Subcutaneous preadipocyte (primary cell): ENCODE measurements around the gene SPACA6.

DNA sequence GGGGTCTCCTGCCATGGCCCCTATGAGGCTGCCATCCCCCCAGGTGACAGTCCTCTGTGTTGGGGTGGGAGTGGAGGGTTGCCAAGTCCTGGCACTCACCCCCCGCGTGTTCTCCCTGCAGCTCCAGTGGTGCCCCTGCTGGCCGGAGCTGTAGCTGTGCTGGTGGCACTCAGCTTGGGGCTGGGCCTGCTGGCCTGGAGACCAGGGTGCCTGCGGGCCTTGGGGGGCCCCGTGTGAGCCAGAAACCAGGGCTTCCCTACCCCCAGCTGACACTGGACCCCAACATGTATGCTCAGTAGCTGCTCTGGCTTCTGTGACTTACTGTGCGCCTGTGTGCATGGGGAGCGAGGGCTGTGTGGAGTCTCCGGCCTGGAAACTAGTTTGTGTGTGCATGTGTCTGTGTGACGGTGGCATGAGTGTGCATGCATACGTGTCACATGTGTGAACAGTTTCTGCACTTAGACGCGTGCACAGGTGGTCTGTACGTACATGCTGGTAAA, 4.8 kb downstream of the ACP4 start:
- CAGE, long polyA plus RNA: no peak

- CAGE, long polyA plus RNA: no peak
Observed at GRCh38 chr19:50830196-50830718, 3.1 kb downstream of the KLK15 start.

GRCh38 chr19:51027413-51028377, 1.3 kb upstream of the KLK11 start:
- CAGE, long polyA plus RNA: no peak

GRCh38 chr19:51123567-51123932, 1.2 kb upstream of the SIGLEC9 start:
- CAGE, long polyA plus RNA: no peak

GRCh38 chr19:51138417-51139001, 3.6 kb upstream of the SIGLEC7 start:
- CAGE, long polyA plus RNA: no peak

GRCh38 chr19:51225933-51226580, 1.2 kb downstream of the CD33 start:
- CAGE, long polyA plus RNA: no peak

GRCh38 chr19:51237732-51238591, 12.9 kb upstream of the SIGLECL1 start:
- CAGE, long polyA plus RNA: no peak

GRCh38 chr19:51368256-51368587, 581 bp downstream of the CLDND2 start:
- CAGE, long polyA plus RNA: no peak

DNA sequence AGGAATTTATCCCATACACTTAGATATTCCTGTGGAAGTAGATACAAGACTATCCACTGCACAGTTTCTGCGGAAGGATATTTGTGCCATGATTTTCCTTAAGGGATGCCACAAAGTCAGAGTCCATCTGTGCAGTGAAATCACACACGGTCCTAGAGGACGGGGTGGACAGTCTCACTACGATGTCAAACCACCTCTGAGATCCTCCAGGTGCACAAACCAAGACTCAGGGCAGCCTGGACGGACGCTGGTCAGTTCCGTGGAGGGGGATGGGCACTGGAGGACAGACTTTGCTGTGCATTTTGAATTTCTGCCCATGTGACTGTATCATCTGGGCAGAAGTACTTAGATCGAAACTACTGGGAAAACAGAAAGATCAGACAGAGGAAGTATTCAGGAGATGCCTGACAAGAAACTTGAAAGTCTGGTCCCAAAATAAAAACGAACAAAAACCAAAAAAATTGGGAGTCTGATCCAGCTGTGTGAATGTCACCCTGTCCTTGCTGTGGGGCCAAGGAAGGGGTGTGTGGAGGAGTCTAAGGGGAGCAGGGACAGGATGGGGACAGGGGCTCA, 1.7 kb downstream of the SIGLEC8 start:
- CAGE, long polyA plus RNA: no peak

DNA sequence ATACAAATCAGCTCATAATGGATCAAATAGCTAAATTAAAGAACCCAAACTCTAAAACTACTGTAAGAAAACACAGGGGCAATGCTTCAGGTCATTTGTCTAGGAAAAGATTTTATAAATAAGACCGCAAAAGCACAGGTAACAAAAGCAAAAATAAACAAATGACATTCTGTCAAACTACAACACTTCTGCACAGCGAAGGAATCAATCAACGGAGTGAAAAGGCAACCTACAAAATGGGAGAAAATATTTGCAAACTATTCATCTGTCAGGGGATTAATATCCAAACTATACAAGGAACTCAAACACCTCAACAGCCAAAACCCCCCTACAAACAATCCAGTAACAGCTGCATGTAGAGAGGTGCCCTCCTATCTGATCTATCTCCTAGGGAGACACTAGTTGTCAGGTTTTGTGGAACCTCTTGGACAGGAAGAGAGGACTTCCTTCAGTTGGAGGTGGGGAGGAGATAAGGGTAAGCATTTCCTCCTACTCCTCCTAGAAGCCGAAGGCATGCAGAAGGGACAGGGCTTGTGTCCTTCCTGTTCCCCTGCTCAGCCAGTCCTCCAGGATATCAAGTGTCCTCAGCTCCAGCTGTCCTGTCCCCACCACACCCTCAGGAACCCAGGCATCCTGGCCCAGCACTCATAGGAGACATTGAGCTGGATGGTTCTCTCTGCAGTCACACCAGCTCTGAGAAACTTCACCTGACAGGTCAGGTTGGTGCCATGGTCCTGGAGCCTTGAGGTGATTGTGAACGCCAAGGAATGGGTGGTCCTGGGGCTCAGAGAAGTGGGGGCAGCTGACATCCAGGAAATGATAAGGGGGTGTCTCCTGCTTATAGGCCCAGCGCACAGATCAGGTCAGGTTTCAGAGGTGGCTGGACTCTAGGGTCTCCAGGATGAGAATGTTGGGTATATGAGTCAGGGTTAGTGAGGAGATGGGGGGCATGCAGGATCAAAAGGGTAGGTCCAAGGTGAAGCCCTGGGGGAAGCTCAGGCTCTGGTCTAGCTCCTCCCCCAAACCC, 9.8 kb upstream of the SIGLEC8 start:
- CAGE, long polyA plus RNA: no peak

DNA sequence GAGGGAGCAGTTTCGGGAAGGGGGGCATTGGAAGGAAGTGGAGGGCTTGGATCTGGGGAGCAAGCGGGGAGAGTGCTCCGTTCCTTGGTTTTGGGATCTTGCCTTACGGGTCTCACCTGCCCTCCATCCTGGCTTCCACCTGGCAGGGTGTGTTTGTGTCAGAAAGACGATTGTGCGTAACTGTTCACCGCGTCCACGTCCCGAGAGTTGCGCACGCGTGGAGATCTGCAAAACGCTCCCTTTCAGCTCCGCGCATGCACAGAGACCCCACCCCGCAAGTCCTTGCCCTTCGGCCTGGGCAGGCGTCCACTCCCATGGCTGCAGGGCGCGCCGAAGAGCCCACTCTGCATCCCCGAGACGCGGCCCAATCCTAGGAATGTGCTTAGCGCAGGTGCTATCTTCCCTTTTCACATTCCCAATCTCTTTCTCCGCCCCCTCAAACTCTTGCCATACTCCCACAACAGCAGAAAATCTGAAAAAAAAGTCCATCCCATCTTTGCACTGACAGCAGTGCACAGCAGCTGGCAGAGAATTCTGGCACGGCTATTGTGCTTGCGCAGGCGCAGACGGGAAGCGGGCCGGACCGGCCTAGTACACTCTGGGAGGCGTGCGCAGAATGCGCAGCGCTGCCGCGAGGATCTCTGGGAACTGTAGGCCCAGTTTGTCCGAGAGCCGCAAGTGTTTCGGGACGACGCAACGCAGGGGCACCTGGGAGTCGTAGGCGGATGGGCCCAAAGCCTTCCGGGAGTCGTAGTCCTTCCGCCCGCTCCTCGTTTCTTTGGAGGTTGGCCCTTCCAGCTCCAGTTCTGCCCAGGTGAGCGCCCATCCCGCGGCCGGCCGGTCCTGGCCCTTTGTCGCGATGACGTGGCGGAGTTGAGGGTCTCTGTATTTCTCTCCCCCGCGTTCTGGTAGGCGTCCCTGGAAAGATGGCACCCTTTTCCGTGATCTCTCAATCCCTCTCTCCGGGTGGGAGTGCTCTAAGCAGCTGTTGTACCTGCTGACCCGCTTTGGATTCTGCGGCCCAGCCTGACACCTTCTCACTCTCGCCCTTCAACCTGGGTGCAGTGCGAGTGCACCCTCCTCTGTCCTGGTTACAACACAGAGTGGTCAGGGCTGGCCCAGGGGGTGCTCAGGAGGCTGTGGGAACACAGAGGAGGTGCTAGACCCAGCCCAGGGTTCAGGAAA, 23.1 kb downstream of the ZNF175 start:
- CAGE, long polyA plus RNA: no peak

- CAGE, long polyA plus RNA: no peak
Observed at GRCh38 chr19:51645377-51646024, 1.1 kb downstream of the SIGLEC14 start.

DNA sequence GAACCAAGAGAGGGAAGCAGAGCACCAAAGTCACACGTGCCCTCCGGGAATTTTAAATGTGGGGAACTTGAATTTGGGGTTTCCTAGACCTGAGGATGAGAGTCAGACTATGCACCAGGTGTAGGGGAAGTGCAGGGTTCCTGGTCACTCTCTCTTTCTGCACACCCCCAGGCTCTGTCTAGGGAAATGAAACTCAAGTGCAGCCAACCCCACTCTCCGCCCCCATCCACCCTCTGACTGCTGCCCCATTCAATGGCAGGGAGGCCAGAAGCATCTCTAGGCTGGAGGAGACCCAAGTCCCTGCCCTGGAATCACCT, 4.5 kb upstream of the SIGLEC14 start:
- CAGE, long polyA plus RNA: no peak

GRCh38 chr19:51693138-51694261, at the start of gene SPACA6:
TSS of gene SPACA6 (plus strand) at chr19:51693330.
- CAGE, long polyA plus RNA: no peak

DNA sequence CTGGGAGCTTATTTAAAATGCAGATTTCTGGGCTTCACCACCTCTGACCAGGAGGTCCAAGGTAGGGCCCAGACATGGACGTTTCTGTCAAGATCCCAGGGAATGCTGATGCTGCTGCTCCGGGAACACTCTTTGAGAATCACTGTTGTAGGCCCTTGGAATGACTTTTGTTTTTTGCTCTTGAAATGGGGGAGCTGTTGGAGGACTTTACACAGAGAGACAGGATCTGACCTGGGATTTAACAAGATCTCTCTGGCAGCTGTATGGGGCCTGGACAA, 3.8 kb downstream of the SPACA6 start:
- CAGE, long polyA plus RNA: no peak

GRCh38 chr19:51703567-51704454, 10.7 kb downstream of the SPACA6 start:
- CAGE, long polyA plus RNA: no peak

- CAGE, long polyA plus RNA: no peak
Observed at GRCh38 chr19:51704455-51704885, 11.3 kb downstream of the SPACA6 start.

GRCh38 chr19:51823930-51824269, 28.9 kb downstream of the FPR3 start:
- CAGE, long polyA plus RNA: no peak

- CAGE, long polyA plus RNA: no peak
Observed at GRCh38 chr19:51976128-51976410, 10.6 kb downstream of the ZNF350 start.

- CAGE, long polyA plus RNA: no peak
Observed at GRCh38 chr19:52189466-52189838, 400 bp upstream of the PPP2R1A start.